Brain (tissue), 1 donor: ENCODE data around the genes OTUD7A and SLC12A6.

DNA sequence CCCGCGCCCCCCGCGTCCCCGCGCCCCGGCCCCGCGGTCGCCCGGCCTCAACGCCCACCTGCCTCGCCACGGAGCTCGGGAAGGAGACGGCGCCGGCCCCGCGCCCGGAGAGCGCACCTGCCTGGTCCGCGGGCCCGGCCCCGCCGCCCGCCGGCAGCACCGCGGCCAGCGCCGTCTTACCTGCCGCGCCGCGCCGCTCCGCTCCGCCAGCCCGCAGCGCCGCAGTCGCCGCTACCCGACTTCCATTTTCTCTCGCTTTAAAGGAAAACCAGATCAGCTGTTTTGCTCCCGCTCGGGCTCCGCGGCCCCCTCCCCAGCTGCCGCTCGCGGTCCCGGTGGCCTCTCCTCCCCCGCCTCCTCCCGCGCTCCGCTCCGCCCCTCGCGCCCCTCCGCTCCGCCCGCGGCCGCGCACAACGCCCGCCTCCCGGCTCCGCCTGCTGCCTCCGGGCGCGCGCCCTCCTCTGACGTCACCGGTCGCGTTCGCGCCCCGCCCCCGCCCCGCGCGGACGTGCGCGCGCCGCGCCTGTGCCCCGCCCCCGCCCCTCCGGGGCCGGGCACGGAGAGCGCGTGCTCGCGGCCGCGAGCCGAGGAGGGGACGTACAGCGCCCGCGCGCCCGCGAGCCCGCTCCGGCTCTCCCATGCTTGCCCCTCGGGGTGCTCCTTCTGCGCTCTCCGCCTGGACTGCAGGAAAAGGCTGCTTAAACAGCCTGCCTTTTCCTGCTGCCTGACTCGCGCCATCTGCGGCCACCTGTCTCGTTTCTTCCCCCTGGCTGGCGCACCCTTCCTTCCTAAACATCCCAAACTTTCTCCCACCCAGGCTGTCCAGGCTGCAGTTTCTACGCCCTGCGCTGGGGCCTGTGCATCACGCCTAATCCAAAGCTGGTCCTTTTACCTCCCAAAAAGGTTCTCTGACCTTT is at the start of gene OTUD7A:
OTUD7A (minus strand) TSS at position 347 of the 917 bp plus-strand sequence.
- RRBS = 1% methylated on average over 52 of the region's 125 CpGs

DNA sequence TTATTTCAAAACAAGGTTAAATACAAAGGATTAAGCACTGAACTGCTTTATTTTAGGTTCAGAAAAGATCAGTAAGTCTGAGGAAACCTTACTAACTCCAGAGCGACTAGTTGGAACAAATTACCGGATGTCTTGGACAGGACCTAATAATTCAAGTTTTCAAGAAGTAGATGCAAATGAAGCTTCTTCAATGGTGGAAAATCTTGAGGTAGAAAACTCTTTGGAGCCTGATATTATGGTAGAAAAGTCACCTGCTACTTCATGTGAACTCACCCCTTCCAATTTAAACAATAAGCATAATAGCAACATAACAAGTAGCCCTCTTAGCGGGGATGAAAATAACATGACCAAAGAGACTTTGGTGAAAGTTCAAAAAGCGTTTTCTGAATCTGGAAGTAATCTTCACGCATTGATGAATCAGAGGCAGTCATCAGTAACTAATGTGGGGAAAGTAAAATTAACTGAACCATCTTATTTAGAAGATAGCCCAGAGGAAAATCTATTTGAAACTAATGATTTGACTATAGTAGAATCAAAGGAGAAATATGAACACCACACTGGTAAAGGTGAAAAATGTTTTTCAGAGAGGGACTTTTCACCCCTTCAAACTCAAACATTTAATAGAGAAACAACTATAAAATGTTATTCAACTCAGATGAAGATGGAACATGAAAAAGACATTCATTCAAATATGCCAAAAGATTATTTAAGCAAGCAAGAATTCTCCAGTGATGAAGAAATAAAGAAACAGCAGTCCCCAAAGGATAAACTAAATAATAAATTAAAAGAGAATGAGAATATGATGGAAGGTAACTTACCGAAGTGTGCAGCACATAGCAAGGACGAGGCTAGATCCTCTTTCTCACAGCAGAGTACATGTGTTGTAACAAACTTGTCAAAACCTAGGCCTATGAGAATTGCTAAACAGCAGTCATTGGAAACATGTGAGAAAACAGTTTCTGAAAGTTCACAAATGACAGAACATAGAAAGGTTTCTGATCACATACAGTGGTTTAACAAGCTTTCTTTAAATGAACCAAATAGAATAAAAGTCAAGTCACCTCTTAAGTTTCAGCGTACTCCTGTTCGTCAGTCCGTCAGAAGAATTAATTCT is 5.0 kb upstream of the SCG5 start:
- RRBS = no CpG with 5 or more reads among the region's 10 CpGs

DNA sequence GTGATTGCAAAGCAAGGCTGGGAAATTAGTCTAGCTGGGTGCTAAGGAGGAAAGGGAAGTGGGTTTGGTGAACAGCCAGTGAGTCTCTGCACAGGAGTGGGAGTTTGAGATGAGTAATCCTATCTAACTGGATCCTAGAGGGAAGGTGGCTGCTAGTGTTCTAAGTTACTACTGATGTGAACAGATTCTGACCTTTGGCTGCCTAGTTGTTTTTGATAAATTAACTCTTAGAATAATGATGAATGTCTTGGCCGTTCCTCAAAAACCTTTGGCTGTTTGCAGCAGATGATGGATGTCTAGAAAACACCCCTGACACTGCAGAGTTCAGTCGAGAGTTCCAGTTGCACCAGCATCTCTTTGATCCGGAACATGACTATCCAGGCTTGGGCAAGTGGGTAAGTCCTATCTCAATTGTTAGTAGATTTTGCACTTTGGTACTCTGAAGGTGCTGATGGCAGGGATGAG is 33.5 kb upstream of the GREM1 start:
- RRBS = no CpG with 5 or more reads among the region's 3 CpGs

DNA sequence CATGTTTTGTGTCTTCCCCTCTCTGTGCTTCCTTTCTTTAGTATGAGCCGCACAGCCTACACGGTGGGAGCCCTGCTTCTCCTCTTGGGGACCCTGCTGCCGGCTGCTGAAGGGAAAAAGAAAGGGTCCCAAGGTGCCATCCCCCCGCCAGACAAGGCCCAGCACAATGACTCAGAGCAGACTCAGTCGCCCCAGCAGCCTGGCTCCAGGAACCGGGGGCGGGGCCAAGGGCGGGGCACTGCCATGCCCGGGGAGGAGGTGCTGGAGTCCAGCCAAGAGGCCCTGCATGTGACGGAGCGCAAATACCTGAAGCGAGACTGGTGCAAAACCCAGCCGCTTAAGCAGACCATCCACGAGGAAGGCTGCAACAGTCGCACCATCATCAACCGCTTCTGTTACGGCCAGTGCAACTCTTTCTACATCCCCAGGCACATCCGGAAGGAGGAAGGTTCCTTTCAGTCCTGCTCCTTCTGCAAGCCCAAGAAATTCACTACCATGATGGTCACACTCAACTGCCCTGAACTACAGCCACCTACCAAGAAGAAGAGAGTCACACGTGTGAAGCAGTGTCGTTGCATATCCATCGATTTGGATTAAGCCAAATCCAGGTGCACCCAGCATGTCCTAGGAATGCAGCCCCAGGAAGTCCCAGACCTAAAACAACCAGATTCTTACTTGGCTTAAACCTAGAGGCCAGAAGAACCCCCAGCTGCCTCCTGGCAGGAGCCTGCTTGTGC is 13.0 kb downstream of the GREM1 start:
- RRBS = 23% methylated on average over 5 of the region's 21 CpGs

GRCh38 chr15:32824549-32825301 is 106.9 kb downstream of the GREM1 start:
- RRBS = no CpG with 5 or more reads among the region's 7 CpGs

DNA sequence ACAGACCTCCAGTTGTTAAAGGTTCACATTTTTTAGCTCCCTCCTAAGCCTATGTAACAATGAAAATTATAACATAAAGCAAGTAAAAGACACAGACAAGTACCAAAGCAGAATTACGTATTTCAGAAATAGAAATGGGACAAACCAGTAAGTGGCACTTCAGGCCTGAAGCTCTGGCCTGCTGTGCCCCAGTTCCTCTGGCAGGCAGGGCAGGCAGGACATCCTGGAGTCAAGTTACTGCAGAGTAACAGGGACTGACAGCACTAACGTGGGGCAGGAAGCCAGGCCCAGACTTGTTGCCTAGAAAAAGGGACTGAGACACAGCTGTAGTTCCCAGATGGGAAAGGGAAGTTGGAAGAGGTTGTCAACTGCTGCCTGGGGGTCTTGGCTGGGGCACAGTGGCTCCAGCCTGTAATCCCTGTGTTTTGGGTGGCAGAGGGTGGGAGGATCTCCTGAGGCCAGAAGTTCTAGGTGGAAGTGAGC is 172.0 kb downstream of the FMN1 start:
- RRBS = no CpG with 5 or more reads among the region's 2 CpGs

- RRBS = no CpG with 5 or more reads among the region's 12 CpGs
Observed at GRCh38 chr15:33128655-33129032, 65.9 kb downstream of the FMN1 start.

- RRBS = no CpG with 5 or more reads among the region's 6 CpGs
Observed at GRCh38 chr15:33201814-33202439, 7.4 kb upstream of the FMN1 start.

DNA sequence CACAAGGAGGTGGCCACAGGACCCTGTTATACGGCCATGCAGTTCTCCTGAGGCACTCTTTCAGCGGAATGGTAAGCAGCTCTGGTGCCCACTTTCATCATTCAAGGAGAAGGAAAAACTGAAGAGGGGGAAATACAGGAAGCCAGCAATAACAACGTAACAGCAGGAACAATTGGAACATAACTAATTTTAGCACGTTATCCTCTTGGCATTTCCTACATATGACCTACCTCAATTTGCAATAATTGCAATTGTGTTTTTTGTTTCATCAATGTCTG is 219.8 kb downstream of the RYR3 start:
- RRBS = no CpG with 5 or more reads among the region's 4 CpGs

- RRBS = no CpG with 5 or more reads among the region's 4 CpGs
Observed at GRCh38 chr15:34002796-34003393, 34.6 kb downstream of the CHRM5 start.

GRCh38 chr15:34229791-34230917 is 5.3 kb downstream of the EMC4 start:
- RRBS = no CpG with 5 or more reads among the region's 10 CpGs

GRCh38 chr15:34337598-34338452 is at the start of gene SLC12A6:
SLC12A6 (minus strand) TSS chr15:34337781.
- RRBS = 1% methylated on average over 34 of the region's 78 CpGs

- RRBS = no CpG with 5 or more reads among the region's 42 CpGs
Observed at GRCh38 chr15:34490272-34490831, 52.7 kb upstream of the GOLGA8A start.

- RRBS = no CpG with 5 or more reads among the region's 12 CpGs
Observed at GRCh38 chr15:34792905-34793631, 2.3 kb downstream of the ACTC1 start.

- RRBS = no CpG with 5 or more reads among the region's 3 CpGs
Observed at GRCh38 chr15:35023825-35024200, 35.7 kb upstream of the ZNF770 start.

DNA sequence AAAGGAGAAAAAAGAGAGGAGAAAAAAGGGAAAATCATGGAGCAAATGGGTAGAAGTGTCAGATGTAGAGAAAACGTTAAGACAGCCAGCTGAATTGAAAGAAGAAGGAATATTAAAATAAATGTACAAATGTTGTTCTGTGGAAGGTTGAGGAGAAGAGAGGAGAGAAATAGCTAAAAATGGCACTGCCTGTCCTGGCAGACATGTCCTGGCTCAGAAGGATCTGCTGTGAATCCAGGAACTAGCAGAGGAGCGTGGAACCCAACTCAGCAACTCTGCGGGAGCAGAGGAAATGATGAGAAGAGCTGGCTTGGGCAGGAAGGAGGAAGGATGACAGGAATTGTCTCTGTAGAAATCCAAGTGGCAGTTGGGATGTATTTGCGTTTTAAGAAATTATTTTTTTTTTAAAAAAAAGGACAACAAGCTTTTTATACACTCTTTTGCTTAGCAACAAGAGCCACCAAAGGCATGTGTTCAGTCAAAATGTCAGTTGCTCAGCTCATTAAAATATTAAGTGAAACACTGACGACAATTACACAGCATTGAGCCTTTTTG is 16.2 kb downstream of the NANOGP8 start:
- RRBS = no CpG with 5 or more reads among the region's 5 CpGs

GRCh38 chr15:35306209-35306715 is 221.2 kb upstream of the NANOGP8 start:
- RRBS = no CpG with 5 or more reads among the region's 1 CpG

GRCh38 chr15:35308851-35309398 is 223.8 kb upstream of the NANOGP8 start:
- RRBS = no CpG with 5 or more reads among the region's 3 CpGs

DNA sequence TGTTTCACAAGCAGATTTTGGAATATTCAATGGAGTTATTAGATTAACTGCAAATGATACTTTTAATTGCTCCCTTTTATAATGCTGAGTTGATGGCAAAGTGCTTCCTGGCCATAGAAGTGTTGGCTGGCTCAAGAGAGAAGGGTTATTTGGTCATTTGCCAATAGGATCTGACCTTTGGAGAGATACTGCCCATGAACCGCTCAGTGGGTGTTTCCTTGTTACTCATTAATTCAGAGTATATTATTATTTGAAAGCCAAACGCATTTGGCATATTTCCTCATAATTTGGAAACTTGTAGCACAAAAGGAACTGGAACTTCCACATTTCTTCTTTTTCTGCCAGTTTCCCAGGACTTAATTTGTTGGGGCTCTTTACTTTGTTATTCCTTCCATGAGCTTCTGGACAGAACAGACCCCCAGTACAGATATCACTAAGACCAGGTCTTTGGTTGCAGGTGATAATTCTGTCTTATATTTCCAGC is 234.7 kb downstream of the CDIN1 start:
- RRBS = no CpG with 5 or more reads among the region's 2 CpGs